Measurements from ENCODE around the genes ZNF445, ZNF501 and SACM1L.

DNA sequence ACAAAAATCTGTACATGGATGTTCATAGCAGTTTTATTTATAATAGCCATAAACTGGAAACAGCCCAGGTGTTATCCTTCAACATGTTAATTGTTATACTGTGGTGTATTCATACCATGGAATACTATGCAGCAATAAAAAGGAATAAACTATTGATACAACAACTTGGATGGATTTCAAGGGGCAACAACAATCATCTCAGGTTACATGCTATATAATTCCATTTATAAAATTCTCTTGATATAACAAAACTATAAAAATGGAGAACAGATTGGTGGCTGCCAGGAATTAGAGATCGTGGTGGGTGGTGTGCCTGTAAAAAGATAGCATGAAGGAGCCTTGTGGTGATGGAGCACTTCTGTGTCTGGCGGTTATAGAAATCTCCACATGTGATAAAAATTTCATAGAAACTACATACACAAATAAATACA is 26.9 kb downstream of the SNRK start:
- RRBS: no CpG with 5 or more reads among the region's 2 CpGs

- RRBS: no CpG with 5 or more reads among the region's 5 CpGs
Observed at GRCh38 chr3:43317736-43318325, 31.5 kb downstream of the SNRK start.

- RRBS: no CpG with 5 or more reads among the region's 6 CpGs
Observed at GRCh38 chr3:43638538-43639259, 16.9 kb upstream of the ANO10 start.

- RRBS: no CpG with 5 or more reads among the region's 16 CpGs
Observed at GRCh38 chr3:43770327-43771369, 79.9 kb downstream of the ABHD5 start.

GRCh38 chr3:44444114-44444894 is 33.2 kb downstream of the ZNF445 start:
- RRBS: no CpG with 5 or more reads among the region's 3 CpGs

GRCh38 chr3:44477159-44478216 is at the start of gene ZNF445:
TSS of gene ZNF445 (minus strand) at chr3:44477670.
- RRBS: 1% methylated on average over 8 of the region's 78 CpGs

DNA sequence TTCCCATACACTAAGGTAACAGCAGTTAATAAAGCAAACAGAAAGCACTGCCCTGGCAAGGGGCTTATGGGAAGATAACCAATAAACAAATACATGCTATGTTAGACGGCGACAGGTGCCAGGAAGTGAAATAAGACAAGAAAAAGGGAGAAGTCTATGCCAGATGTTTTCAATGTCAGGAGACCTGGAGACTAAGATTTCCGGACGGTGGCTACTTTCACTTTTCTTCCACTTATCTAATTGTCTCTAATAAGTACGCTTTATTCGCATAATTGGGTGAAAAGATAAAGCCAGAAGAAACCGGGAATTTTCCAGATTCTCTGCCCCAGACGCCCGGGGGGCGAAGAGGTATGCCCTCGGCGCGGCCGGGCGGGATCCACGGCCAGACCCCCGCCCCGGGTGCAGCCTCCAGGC is 32.6 kb upstream of the ZNF445 start:
- RRBS: 1% methylated on average over 2 of the region's 18 CpGs

DNA sequence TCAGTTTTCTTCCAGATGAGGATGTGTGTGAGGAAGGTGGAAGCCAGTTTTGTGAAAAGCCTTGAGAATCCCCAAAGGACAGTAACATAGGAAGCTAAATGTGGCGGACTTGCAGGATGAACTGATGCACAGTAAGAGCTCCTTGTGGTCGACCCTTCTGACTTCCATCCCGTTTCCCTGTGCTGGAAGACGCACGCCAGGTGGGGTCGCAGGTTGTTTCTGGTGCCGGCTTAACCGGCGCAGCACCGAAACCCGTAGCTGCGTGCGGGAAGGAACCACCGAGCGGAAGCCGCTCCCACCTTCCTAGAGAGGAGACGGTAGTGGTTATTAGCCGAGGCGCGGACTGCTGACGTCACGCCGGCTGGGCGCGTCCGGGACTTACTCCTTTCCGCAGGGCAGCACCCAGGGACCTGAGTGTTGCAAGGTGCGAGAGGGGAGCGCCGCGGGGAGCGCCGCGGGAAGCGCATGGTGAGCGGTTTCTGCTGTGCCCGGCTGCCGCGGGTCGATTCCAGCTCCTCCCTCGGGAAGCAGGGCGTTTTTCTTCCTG is at the start of gene ZNF501:
ZNF501 (plus strand) TSS at position 381 of the 547 bp plus-strand sequence.
- RRBS: 0% methylated on average over 2 of the region's 42 CpGs

GRCh38 chr3:44862450-44862982 is 804 bp downstream of the TMEM42 start:
- RRBS: no CpG with 5 or more reads among the region's 11 CpGs

DNA sequence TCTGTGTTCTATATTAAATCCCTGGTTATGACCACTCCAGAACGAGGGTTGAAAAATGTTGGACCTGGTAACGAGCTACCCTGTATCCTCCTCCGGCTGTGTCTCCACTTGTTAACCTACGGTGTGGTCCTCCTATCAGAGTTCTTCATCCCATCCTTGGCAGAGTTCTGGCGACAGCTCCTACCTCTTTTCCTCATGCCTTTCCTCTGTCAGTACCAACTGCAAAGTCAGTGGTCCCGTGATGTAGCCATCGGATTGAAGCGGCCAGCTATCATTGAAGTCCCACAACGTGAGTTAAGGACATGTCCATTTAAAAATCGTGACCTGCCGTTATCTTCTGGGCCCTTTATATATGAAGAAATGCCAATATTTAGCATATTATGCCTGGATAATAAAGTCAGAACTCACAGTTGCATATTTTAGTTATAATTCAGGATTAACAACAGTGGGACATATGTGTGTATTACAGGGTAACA is 1.1 kb downstream of the EXOSC7 start:
- RRBS: no CpG with 5 or more reads among the region's 11 CpGs

- RRBS: no CpG with 5 or more reads among the region's 10 CpGs
Observed at GRCh38 chr3:44996480-44997287, 20.6 kb downstream of the EXOSC7 start.

GRCh38 chr3:45112828-45113453 is 33.2 kb downstream of the CDCP1 start:
- RRBS: no CpG with 5 or more reads among the region's 7 CpGs

DNA sequence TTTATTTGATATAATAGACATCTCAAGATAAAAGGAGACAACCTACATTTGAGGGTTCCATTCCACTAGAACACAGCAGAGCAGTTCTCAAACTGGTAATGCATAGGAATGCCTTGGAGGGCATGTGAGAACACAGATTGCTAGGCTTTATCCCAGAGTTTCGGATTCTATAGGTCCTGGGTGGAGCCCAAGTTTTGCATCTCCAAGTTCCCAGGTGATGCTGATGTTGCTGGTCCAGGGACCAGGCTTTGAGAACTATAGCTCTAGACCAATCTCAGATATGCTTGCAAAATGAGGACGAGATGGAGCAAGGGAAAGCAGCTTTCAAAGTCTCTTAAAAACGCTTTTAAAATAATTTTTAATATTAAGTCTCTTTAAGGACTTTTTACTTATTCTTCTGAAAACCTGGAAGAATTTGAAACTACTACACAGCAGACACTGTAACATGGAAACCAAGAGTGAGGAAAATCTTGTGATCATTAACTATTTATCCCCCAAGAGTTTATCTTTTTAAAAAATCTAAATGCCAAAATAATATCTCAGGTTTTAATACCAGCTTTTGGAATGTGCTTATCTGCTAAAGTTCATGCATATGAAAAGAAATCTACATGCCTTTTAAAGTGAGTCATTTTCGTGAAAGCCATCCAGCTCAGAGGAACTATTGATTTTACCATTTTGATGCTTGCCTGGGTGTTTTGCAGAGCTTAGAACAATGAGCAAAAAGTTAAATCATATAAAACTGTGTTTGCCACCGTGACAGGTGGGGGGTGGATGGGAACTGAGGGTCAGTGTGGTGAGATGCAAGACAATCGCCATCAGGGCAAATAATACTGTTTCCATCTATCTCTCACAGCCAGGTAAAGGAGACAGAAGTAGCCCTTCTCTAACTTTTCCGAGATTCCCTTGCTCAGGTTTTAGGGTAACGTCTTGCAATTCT is 2.3 kb downstream of the TMEM158 start:
- RRBS: no CpG with 5 or more reads among the region's 8 CpGs

GRCh38 chr3:45545987-45546740 is 48.4 kb upstream of the LIMD1 start:
- RRBS: no CpG with 5 or more reads among the region's 7 CpGs

GRCh38 chr3:45590799-45591196 is 3.8 kb upstream of the LIMD1 start:
- RRBS: no CpG with 5 or more reads among the region's 3 CpGs

- RRBS: no CpG with 5 or more reads among the region's 10 CpGs
Observed at GRCh38 chr3:45676717-45677625, 12.2 kb upstream of the SACM1L start.

DNA sequence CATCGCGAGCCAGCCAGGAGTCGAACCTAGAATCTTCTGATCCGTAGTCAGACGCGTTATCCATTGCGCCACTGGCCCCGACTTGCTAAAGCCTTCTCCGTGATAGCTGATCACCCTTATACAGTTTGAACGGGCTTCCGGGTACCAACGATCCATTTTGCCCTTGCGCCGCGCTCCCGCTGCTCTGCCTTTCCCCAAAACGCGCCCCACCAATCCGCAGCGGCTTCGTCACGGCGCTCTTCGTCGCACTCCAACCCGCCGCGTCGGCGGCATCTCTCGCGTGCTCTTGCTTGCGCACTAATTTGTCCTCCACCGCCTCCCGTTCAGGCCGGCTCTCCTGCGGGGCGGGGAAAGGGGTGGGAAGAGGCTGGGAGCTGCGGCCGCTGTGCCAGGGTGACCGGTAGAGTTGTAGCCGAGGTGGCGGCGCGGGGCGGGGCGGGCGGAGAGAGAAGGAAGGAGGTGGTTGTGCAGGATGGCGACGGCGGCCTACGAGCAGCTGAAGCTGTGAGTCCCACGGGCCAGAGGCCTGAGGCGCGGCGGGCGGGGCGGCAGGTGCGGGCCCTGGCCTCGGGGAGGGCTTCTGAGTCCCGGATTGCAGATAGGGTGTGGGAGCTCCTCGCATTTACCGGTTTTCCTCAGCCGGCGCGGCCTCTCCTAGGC is at the start of gene SACM1L:
SACM1L (plus strand) TSS at position 403 of the 660 bp plus-strand sequence.
- RRBS: 3% methylated on average over 11 of the region's 66 CpGs

GRCh38 chr3:45736578-45737032 is 47.4 kb downstream of the SACM1L start:
- RRBS: no CpG with 5 or more reads among the region's 1 CpG

GRCh38 chr3:45800676-45800925 is 4.3 kb upstream of the SLC6A20 start:
- RRBS: 54% methylated on average over 2 of the region's 3 CpGs

DNA sequence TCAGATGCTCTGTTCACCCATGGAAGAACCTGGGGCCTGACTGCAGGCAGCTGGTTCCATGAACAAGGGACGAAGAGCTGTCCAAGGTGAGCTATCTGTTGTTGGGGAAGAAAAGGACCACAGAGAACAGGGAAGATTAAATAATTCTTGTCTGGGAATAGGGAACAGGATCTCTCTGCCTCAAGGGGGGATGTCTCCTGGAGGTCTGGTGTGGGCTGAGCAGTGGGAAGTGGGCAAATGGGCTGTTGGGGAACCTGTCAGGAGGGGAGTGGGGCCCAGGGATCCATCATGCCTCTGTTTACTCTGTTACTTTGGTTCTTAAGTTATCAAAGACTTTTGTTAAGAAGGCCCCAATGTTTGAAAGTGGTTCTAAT is 22.8 kb upstream of the CXCR6 start:
- RRBS: no CpG with 5 or more reads among the region's 1 CpG